T47D (cell line): ENCODE data around the gene CCDC201.

- RRBS: no CpG with 5 or more reads among the region's 9 CpGs
These were observed 145.5 kb downstream of the ADCY1 start for GRCh38 chr7:45719532-45720217.

DNA sequence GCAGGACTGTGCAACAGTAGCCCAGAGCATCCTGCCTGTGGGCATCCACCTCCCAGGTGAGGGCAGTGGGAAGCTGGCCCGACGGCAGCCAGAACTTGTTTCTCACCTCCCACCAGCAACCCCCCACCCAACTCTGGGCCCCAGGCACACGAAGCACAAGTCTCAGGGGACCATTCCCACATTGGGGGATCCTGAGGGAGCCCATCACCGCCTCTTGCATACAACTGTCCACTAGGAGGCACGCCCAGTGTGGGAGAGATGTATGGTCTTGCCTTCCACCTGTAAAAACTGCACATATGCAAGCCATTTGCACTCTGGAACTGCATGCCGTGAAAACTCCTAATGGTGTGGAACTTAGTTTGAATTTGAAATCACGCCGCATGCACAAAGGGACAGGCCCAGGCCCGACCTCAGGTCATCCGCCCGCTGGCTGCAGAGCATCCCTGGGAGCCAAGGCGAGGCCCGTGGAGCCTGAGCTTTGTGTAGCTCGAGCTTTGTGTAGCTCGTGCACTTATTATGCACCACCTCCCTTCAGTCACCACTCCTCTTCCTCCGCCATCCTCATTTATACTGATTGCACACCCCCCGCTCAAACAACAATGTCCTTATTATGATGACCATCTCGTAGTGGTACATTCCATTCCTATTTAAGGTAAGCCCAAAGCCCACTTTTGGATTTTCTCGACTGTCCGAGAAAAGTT lies 147.9 kb downstream of the ADCY1 start:
- RRBS: no CpG with 5 or more reads among the region's 20 CpGs

- RRBS: no CpG with 5 or more reads among the region's 5 CpGs
These were observed at the start of gene CCDC201 for GRCh38 chr7:45872951-45873251. Gene CCDC201, minus strand, starts transcription at chr7:45873082.

- RRBS: no CpG with 5 or more reads among the region's 11 CpGs
These were observed 1.2 kb downstream of the IGFBP1 start for GRCh38 chr7:45889285-45890049.

DNA sequence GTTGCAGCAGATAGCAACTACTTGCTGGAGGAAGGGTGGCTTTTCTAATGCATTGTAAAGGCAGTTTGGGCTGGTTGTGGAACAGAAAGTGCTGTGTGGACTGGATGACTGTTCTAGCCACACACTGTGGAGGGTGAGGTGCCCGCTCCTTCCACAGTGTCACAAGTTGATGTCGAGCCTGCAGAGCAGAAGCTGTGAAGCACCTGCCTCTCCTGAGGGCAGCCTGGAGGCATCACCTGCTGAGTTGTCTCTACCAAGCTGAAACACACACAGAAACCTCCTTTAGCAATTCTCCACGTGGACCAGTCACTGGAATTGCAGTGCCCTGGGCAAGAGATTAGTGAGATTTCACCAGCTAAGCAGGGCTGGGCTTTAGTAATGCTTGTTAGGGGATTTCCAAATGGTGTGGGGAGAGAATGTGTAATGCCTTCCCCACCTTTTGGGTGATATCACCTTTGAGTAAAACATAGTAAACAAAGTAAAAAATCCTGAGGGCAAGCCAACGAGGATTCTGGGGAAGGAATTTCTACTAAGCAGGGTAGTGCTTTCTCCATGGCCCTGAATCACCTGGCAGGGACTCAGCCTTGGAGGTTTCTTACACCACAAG lies 232.9 kb upstream of the IGFBP3 start:
- RRBS: no CpG with 5 or more reads among the region's 4 CpGs

- RRBS: no CpG with 5 or more reads among the region's 5 CpGs
These were observed 433.7 kb upstream of the IGFBP3 start for GRCh38 chr7:46354896-46355095.

DNA sequence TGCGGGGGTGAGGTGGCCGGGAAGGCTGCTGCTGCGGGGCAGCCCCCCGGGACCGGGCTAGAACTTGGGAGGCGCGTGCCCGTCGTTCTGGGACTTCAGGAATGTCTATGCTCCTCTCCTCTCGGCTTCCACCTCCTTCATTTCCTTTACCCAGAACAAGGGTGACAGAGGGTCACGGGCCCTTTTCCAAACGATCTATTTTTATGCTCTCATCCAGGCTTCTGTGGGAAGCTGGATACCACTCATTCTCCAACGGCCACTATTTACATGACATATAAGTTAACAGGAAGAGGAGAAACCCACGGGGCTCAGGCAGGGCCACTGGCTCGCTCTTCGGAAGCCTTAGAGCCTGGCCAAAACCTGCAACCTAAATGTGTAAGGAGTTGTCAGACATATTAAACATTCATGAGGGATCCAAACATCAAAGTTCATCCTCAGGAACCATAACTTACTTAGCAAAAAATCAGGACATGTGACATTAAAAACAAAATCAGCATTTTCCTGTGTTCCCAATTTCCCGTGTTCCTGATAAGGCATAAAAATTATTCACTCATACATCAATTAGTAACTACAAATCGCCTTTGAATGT lies 266.5 kb downstream of the TNS3 start:
- RRBS: no CpG with 5 or more reads among the region's 18 CpGs

GRCh38 chr7:47371701-47372567 lies 210.0 kb downstream of the TNS3 start:
- RRBS: no CpG with 5 or more reads among the region's 11 CpGs

DNA sequence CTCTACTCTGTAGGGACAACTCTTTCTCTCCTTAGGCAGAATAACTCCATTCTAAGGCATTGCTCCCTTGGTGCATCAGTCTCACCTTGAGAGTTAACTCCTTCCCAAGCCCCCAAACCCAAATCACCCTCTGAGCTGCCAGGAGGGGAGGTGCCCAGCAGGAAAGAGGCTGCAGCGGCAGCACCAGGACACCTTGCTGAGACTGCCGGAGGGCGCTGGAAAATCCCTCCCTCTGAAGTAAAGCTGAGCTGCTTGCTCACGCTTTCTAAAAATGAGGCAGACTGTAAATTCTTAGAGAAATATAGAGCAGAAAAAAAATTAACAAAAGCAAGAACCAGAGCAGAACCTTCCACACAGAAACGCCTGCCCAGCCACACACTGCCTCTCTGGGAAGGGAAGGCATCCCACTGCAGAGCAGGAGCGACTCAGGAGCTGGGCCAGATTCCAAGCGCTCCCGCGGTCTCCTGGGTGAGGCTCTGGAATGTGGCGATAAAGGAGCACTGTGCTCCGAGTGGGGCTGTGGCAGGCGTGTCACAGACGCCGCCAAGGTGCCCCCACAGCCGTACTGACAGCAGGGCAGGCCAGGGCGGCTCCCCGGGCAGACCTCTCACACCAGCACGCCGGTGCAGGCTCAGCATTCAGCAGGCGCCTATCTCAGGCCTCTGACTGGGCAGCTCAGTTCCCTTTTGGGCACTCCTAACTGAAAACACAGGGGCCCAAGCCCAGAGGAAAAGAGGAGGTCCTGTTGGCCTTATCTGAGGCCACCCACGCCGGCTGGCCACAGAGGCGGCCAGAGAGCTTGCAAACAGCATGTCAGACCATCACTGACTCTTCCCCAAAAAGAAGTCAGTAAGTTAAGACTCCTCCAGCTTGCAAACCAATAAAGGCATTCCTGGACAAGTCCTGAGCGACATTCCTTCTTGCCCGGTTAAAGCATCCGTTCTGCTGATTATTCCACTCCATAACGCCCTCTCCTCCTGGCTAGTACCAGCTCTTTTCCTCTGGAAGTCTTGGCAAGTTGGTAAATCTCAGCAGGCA lies 202.0 kb downstream of the TNS3 start:
- RRBS: no CpG with 5 or more reads among the region's 27 CpGs

DNA sequence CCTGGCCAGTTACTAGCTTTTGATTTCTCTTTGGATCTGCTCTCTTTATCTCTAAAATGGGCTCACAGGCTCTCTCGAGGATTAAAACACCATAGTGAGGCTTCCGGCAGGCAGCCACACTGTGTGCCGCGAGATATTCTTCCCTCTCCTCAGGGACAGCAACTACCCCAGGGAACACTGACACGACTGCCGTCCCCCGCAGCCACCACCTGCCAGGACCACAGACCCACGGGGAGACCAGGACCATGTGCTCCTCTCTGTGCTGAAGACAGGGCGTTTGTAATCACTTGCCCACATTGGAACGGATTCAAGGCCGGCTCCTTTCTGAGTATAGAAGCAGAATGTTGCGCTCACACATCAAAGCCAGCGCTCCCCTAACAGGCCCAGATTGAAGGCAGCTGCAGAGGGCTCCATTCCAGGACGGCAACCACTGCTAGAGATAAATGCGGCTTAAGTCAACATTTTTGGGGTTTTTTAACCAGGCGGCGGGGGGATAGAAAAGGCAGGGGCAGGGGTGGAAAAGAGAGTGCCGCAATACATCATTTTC lies 189.8 kb downstream of the TNS3 start:
- RRBS: no CpG with 5 or more reads among the region's 18 CpGs

DNA sequence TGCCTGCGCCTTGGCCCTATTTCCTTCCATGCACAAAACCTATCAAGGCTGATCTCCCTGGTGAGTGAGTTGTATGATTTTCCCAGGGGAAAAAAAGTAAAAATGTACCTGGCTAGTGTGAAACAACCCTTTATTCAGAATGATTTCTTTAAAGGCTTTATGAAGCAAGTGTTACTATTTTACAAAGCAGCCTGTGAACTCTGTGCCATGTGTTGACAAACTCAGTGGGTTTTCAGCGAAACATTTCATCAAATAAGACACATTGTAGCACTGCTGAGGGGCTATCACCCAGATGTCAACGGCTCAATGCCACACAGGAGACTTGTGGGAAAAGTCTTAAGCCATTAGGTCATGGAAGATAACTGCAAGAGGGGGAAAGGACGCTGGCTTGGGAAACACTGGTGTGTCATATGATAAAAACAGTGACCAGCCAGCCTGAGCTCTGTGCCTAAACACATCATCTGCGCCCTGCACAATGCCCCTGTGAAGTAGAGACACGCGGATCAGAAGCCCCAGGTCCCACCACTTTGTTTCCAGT lies 116.9 kb downstream of the TNS3 start:
- RRBS: no CpG with 5 or more reads among the region's 7 CpGs

DNA sequence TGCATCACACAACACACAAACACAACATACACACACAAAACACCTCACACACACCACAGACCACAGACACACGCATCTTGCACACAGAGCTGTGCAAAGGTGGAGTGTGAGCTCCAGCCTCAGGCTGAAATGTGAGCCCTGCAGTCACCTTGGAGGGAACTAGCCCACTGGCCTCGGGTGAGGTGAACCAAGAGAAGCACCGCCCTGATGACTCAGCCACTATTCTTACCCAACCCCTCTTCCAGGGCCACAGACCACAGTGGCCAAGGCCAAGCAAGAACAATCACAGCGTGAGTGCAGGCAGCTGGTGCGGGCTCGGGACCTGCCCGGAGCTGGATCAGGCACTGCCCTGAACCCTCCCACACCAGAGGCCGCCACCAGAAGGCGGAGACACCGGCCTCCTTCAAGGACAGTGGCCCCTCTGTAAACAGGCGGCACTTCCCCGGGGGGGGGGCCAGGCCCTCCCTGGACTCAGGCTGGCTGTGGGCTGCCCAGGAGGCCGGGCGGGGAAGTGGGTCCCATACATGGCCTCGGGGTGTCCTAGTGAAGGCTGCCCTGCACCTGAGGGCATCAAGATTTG lies 106.7 kb downstream of the TNS3 start:
- RRBS: 6% methylated on average over 7 of the region's 15 CpGs

DNA sequence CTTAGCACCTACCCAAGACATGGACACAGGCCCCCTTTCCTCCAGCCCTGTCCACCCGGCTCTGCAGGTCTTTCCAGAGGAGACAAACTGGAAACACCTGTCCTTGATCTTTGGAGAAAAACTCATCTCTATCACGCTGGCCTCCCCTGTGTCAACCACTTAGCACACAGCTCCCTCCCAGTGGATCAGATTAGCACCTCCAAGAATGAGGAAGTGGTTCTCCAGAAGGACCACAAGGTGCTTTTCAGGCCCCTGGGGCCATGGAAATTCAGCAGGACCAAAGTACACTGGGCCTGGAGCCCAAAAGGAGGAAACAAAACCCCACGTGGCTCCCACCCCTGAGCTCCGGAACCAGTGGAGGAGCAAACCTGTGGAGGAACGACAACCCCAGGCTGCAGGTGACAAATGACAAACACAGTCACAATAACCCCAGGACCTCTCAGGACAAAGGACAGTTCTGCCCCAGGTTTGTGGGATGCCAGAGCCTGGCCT lies 5.9 kb downstream of the TNS3 start:
- RRBS: no CpG with 5 or more reads among the region's 5 CpGs

DNA sequence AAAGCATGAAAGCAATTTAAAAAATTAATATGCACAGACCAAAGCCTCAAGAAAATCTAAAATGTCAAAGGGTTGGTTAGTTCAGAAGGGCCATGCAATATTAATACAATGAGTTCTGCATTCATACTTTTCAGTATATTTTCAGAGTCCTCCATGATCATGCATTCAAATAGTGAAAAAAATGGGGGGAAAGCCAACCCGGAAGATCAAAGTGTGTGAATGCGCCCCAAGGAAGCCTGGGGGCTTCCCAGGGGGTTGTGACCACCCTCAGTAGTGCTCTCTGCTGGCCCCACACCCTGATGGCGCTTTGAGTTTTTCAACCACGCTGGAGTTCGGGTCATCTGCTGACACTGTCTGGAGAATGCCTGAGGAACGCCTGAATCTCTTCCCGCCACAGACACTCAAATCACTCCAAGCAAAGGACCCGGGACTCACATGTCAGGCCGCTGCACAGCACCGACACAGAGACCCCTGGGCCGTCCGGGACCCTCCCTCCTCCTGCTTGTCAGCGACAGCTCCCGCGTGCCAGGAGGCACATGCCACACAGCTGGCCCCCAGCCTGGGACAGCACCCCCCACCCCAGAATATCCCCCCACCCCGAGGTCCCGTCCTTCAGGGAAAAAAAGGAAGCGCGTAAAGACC lies 1.0 kb downstream of the TNS3 start:
- RRBS: 3% methylated on average over 5 of the region's 19 CpGs

DNA sequence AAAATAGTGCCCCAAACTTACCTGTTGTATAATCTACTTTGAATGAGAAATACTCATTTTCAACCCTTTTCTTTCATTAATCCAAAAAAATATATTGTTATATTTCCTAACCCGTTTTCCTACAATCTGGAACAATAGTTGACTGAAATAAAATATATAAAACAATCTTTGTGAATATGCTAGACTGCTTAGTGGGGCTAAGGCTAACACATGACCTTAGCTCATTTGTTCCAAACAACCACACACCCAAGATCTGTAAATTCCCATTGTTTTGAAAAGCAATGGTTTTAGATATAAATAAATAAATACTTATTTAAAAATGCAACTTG lies 7.5 kb downstream of the HUS1 start:
- RRBS: no CpG with 5 or more reads among the region's 1 CpG

GRCh38 chr7:48111482-48111962 lies 22.5 kb downstream of the UPP1 start:
- RRBS: no CpG with 5 or more reads among the region's 10 CpGs

DNA sequence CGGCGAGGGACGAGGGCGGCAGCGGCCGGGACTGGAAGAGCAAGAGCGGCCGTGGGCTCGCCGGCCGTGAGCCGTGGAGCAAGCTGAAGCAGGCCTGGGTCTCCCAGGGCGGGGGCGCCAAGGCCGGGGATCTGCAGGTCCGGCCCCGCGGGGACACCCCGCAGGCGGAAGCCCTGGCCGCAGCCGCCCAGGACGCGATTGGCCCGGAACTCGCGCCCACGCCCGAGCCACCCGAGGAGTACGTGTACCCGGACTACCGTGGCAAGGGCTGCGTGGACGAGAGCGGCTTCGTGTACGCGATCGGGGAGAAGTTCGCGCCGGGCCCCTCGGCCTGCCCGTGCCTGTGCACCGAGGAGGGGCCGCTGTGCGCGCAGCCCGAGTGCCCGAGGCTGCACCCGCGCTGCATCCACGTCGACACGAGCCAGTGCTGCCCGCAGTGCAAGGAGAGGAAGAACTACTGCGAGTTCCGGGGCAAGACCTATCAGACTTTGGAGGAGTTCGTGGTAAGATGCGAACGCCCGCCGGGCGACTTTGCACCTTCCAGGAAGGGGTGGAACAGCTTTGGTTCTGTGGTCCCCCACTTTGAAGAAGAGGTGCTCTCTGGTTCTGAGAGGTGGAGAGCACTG lies 2.3 kb downstream of the VWC2 start:
- RRBS: 48% methylated on average over 44 of the region's 65 CpGs

DNA sequence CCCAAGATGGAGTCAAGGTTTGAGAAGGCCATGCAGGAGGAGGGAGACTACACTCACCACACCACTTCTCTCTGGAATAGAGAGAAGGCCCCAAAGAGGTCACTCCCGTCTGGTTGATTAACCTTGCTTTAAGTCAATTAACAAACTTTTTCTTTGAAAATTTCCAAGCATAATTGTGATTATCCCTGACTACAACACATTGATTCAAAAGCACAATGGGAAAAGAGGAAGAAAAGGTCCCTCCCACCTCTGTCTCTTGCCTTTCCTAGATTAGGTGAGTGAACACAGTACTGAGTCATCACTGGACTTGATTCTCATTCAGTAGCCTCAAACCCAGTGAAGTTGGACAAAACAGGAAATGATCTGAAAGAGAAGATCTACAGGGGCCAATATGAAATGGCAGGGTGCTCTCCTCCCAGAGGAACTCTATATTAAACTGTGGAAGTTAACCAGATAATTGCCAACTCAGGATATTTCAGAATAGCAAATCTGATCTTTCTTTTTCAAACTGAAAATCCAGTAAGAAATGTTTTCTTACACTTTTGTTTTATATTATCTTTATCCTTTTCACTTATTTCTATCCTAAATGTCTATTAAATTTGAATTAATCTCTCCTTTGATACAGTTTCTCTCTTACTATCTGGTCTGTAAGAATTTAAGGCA lies 41.6 kb upstream of the IKZF1 start:
- RRBS: no CpG with 5 or more reads among the region's 1 CpG

DNA sequence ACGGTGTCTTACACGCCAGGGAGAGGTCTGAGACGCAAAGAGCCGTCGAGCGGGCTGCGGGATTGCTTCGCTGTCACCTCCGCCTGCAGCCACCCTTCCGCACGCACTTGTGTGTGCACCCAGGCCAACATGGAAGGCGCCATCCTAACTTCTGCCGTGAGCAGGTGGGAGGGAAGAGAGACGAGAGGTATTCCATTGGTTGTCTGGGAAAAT lies 1.3 kb upstream of the IKZF1 start:
- RRBS: no CpG with 5 or more reads among the region's 14 CpGs